ENCODE data around the gene DCT.

GRCh38 chr13:94479345-94479904 is at the start of gene DCT:
Gene DCT (minus strand): TSS chr13:94479682.
- PRO-cap, 3 experiments = no peak in any of the 3 experiments
- RAMPAGE, long total RNA, 2 experiments = no peak in any of the 2 experiments
- RRBS = no CpG with 5 or more reads among the region's 6 CpGs

DNA sequence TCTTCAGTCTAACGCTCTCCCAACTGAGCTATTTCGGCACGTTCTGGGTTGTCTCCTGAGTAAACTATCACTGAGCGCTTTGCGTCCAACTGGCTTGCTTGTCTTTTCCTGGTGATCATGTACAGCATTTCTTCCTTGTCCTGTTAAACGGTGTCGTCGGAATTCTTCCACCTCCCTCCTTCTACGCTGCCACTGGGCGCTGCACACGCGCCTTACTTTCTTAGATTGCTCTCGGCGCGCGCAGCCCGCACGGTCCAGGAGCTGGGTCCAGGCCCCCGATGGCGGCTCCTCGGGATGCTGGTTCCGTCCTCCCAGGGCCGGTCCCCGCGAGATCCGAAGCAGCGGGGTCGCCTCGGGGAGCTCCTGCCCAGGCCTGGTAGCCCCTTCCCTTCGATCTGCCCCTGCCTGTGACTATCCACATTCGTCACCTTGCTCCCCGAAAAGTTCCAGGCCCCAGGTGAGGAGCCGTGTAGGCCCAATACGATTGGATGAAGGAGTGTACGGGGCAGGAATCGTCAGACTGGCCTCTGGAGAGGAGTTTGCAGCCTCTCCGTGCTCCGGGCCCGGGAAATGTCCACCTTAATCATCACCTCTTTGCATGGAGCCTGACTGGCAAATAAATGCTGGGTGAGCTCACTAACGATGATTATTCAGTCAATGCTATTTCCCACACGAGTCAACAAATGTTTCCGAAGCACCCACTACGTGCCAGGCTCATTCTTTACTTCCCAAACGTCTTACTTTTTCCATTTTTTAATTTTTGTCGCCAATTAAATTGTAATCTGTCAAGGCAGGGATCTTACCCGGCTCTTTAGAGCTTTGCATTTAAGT is 46.1 kb downstream of the TGDS start:
- PRO-cap, 3 experiments = peak in 3 of 3 experiments; most common plus-strand start position 223 of the sequence (in 3); most common minus-strand start position 40 of the sequence (in 1)
- RAMPAGE, long total RNA, 2 experiments = start-site peak on the minus strand in 1 of 2 experiments, centred at position 409 of the sequence, 19 reads per replicate
- RRBS = no CpG with 5 or more reads among the region's 46 CpGs

DNA sequence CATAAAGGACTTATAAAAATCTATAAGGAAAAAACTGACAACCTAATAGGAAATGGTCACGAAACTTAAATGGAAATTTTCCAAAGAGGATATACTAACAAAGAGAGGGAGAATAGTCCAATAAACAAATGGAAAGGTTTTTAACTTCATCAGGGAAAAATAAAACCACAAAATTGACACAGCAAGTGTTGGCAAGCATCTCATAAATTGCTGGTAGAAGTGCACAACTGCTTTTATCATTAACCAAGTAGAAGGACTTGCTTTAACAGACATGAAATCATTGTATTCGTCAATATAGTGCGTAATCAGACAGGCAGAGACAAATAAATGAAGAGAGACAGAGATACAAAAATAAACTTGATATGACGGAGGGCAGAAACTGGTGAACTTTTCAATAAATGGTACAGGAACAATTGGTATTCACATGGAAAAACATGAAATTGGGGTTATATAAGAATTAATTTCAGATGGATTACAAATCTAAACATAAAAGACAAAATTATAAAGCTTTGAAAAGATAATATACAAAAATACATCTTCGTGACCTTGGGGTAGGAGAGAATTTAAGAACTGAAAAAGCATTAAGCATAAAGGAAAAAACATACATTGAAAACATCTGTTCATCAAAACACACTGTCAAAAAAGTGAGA is 7.3 kb downstream of the TGDS start:
- PRO-cap, 3 experiments = no peak in any of the 3 experiments
- RAMPAGE, long total RNA, 2 experiments = no peak in any of the 2 experiments
- RRBS = no CpG with 5 or more reads among the region's 5 CpGs

DNA sequence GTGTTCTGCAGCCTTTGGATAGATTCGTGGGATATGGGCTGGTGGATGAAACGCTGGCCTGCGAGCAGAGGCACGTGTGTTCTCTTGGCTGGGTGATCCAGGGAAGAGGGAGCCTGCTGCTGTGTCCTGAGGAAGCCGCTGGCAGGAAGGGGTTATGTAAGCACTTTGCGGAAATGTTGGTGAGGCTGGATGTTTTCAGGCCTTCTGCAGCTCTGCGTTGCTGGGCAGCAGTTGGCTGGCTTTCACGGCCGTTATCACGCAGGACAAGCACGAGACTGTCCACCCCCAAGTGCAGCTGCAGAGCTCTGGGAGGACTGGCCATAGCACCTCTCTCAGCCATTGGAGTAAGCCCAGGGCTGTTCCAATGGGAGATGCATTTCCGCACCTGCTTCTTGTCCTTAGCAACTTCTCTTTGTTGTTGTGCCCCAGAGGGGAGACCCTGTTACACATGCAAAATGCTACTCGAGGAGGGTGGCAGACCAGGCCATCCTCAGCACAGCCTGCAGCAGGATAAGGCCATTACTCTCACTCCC is 147.0 kb upstream of the SOX21 start:
- PRO-cap, 3 experiments = peak in 2 of 3 experiments; most common plus-strand start position 300 of the sequence (in 2); most common minus-strand start position 214 of the sequence (in 1)
- RAMPAGE, long total RNA, 2 experiments = no peak in any of the 2 experiments
- RRBS = no CpG with 5 or more reads among the region's 13 CpGs

- PRO-cap, 3 experiments = no peak in any of the 3 experiments
- RAMPAGE, long total RNA, 2 experiments = no peak in any of the 2 experiments
- RRBS = no CpG with 5 or more reads among the region's 3 CpGs
These were observed 3.1 kb downstream of the ABCC4 start for GRCh38 chr13:95298205-95298548.

GRCh38 chr13:95298549-95299172 is 2.6 kb downstream of the ABCC4 start:
- PRO-cap, 3 experiments = no peak in any of the 3 experiments
- RAMPAGE, long total RNA, 2 experiments = no peak in any of the 2 experiments
- RRBS = no CpG with 5 or more reads among the region's 9 CpGs

GRCh38 chr13:95676017-95677079 is 591 bp upstream of the DNAJC3 start:
- PRO-cap, 3 experiments = peak in 3 of 3 experiments; most common plus-strand start chr13:95676604 (in 2); most common minus-strand start chr13:95676583 (in 2)
- RAMPAGE, long total RNA, 2 experiments = start-site peak on the minus strand in 2 of 2 experiments, at chr13:95676879-95676973 at its widest, 51 to 105 reads per replicate
- RRBS = under 1% methylated on average over 32 of the region's 71 CpGs

GRCh38 chr13:96218509-96218890 is 128.6 kb downstream of the HS6ST3 start:
- PRO-cap, 3 experiments = no peak in any of the 3 experiments
- RAMPAGE, long total RNA, 2 experiments = no peak in any of the 2 experiments
- RRBS = no CpG with 5 or more reads among the region's 4 CpGs

GRCh38 chr13:96948107-96948558 is 46.1 kb downstream of the OXGR1 start:
- PRO-cap, 3 experiments = peak in 3 of 3 experiments; most common plus-strand start chr13:96948343 (in 2); most common minus-strand start chr13:96948273 (in 2)
- RAMPAGE, long total RNA, 2 experiments = start-site peak on the plus strand in 1 of 2 experiments, at chr13:96948325-96948352 at its widest, 9 reads per replicate; start-site peak on the minus strand in 2 of 2 experiments, at chr13:96948265-96948313 at its widest, 26 to 45 reads per replicate
- RRBS = 34% methylated on average over 6 of the region's 11 CpGs

- PRO-cap, 3 experiments = no peak in any of the 3 experiments
- RAMPAGE, long total RNA, 2 experiments = no peak in any of the 2 experiments
- RRBS = no CpG with 5 or more reads among the region's 4 CpGs
These were observed 42.6 kb upstream of the MBNL2 start for GRCh38 chr13:97179308-97180081.

- PRO-cap, 3 experiments = no peak in any of the 3 experiments
- RAMPAGE, long total RNA, 2 experiments = no peak in any of the 2 experiments
- RRBS = no CpG with 5 or more reads among the region's 14 CpGs
These were observed 19.6 kb downstream of the MBNL2 start for GRCh38 chr13:97241335-97242599.

GRCh38 chr13:97407254-97408053 is 26.5 kb upstream of the RAP2A start:
- PRO-cap, 3 experiments = no peak in any of the 3 experiments
- RAMPAGE, long total RNA, 2 experiments = no peak in any of the 2 experiments
- RRBS = no CpG with 5 or more reads among the region's 9 CpGs

DNA sequence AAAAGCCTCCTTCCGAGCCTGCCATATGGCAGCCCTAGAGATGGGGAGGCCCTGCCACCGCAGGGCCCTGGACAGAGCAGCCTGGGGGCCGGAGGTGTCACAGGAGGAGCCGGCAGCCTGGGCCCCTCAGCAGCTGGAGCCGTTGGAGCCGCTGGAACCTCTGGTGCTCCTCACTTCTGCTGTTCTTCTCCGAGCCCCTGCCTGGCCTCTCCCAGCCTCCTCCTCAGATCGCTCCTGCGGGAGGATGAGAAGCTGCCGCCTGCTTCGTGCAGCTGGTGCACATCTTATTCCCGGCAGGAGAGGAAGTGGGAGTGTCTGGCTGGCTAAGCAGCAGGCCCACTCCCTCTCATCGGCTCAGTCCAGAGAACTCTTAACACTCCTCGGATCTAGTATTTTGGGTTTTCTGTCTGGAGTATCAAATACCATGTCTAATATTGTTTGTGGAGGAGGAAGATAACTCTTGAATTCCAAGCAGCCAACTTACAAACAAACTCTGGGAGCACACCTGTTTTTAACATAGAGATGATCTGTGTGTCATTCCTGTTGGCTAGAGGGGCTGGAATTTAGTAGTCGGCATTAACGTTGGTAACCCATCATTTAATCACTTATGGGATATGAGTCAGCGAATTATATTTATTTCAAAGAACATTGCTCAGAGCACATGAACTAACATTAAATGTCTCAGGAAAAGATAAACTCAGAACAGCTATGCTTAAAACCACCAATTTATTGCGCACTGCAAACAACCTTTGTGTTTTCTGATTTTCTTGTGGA is 37.1 kb upstream of the RNF113B start:
- PRO-cap, 3 experiments = no peak in any of the 3 experiments
- RAMPAGE, long total RNA, 2 experiments = no peak in any of the 2 experiments
- RRBS = no CpG with 5 or more reads among the region's 18 CpGs

GRCh38 chr13:98313140-98314061 is 136.3 kb upstream of the RNF113B start:
- PRO-cap, 3 experiments = peak in 1 of 3 experiments; most common minus-strand start chr13:98313427 (in 1)
- RAMPAGE, long total RNA, 2 experiments = no peak in any of the 2 experiments
- RRBS = no CpG with 5 or more reads among the region's 22 CpGs

- PRO-cap, 3 experiments = no peak in any of the 3 experiments
- RAMPAGE, long total RNA, 2 experiments = no peak in any of the 2 experiments
- RRBS = no CpG with 5 or more reads among the region's 9 CpGs
These were observed 138.5 kb upstream of the RNF113B start for GRCh38 chr13:98315503-98315980.

DNA sequence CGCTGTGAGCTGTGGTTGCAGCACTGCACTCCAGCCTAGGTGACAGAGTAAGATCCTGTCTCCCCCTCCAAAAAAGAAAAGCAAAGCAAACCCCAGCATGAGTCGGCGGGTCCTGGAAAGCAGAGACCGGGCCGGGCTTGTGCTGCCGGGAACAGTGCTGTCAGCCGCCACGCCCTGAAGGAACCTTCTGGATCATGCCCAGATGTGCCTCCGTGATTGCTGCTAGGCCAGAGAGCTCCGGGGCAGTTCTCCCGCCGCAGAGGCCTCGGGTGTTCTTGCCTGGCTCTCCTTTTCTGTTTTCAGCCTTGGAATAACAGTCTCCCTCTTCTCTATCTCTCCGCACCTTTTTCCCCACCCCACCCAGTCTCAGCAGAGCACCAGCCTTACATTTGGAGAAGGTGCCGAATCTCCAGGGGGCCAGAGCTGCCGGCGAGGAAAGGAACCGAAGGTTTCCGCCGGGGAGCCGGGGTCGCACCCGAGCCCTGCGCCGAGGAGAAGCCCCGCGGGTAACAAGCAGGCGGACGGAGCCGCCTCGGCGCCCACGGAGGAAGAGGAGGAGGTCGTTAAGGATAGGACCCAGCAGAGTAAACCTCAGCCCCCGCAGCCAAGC is 181.9 kb downstream of the STK24 start:
- PRO-cap, 3 experiments = peak in 1 of 3 experiments; most common plus-strand start position 201 of the sequence (in 1)
- RAMPAGE, long total RNA, 2 experiments = no peak in any of the 2 experiments
- RRBS = 20% methylated on average over 5 of the region's 35 CpGs

GRCh38 chr13:98448648-98449671 is 127.9 kb downstream of the STK24 start:
- PRO-cap, 3 experiments = no peak in any of the 3 experiments
- RAMPAGE, long total RNA, 2 experiments = no peak in any of the 2 experiments
- RRBS = no CpG with 5 or more reads among the region's 32 CpGs

DNA sequence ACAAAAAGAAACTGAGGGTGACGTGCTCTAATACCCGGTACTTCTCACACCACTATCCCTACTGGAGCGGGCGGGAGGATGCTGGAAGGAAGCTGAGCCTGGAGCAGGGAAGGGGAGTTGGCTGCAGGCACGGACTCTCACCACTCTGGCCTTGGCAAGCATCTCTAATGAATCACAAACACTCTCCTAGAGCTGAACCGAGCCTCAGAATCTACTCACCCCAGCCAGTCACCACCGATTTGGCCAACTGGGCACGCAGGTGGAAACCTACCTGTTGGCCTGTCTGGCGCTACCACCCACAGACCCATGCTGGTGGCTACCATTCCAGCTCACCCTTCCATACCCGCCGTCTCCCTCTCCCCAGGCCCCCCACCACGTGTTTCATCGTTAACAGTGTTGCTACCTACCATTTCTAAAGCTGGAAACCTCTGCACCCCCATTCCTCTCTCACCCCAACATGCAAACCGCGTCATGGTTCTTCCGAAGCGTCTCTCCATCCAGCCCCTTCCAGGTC is 48.0 kb downstream of the STK24 start:
- PRO-cap, 3 experiments = no peak in any of the 3 experiments
- RAMPAGE, long total RNA, 2 experiments = no peak in any of the 2 experiments
- RRBS = no CpG with 5 or more reads among the region's 17 CpGs

- PRO-cap, 3 experiments = no peak in any of the 3 experiments
- RAMPAGE, long total RNA, 2 experiments = no peak in any of the 2 experiments
- RRBS = no CpG with 5 or more reads among the region's 11 CpGs
These were observed 81.2 kb upstream of the STK24 start for GRCh38 chr13:98658025-98658535.

DNA sequence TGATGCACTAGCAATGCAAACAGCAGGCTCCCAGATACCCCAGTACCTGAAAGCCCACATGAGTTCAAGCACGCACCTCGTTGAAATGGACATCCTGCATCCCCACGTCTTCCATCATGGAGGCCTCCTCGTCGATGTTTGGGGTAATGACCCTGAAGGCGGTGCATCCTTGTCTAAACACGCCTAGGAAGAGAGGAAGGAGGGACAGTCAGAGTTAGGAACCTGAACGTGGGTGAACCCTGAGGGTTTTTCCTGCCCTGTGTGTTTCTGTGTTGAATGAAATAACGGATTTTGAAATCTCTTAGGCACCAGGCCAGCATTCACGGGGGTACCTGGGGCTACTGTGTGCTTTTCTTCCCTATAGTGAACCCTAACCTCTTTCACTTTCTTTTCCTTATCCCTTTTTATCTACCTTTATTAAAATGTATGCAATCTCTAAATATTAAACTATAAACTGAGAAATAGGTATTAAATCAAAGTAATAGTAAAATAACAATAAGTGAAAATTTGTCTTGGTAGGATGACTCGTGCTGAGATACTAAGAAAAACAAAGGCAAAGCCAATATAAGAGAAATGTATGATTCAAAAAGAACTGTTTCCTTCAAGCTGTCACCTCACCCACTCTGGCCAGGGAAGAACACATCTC is 72.0 kb upstream of the SLC15A1 start:
- PRO-cap, 3 experiments = no peak in any of the 3 experiments
- RAMPAGE, long total RNA, 2 experiments = no peak in any of the 2 experiments
- RRBS = no CpG with 5 or more reads among the region's 11 CpGs

All from testis (tissue), 5 donors.